GM12891 (cell line): ENCODE results near the gene RIC3.

- RRBS = no CpG with 5 or more reads among the region's 16 CpGs
These were observed 1.4 kb downstream of the TUB start for GRCh38 chr11:8082217-8083069.

DNA sequence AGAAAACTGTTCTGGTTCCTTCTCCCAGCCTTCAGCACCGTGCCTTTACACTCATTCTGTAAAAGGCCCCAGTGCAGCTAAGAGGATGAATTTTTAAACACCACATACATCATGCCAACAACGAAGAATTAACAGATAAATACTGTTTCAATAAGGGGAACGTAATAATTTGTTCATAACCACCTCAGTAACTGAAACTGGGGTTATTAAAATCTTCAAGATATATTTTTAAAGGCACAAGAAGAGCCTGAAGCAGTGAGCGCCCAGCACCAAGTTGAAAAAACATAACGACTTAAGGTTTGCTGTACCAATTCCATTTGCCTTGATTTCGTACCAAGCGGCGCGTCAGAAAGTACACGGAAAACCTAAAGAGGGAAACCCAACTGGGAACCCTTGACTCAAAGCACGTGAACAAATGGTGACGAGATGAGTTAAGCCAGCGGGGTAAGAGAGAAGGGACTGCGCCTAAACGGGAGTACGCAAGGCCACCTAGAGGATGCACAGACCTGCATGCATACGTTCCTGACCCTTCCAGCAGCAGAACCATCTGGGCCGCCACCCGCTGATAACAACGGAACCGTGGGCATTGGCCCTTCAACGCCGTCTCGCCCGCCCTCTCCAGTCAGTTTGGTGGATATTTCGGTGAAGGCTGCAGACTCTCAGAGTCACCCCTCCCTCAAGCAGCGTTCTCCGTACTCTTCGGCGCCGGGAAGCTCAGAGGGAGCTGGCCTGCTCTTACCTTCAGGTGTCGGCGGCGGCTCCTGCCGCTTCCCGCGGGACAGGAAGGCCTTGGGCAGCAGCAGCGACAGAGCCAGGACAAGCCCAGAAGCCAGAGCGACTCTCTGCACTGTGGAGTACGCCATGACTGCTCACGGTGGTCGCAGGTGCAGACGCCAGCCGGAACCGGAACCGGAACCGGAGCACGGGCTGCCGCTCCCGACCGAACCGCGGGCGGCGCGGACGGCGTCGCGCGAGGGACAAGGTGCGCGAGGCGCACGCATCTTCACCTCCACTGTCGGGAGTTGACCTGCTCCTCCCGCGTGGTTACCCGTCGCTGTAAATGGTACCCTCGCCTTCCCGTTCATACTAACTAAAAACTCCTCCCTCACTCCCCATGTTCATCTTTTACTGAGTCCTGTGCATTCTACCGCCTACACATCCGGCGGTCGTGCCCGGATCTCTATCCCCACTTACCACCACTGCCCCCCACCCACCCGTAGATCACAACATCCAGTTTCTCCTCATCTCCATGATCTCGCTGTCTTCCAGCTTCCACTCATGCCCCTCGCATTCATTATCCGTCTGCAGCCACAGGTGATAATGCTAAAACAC lies at the start of gene RIC3:
TSS of gene RIC3 (minus strand) at position 899 of the 1,332 bp plus-strand sequence.
- RRBS = no CpG with 5 or more reads among the region's 81 CpGs

DNA sequence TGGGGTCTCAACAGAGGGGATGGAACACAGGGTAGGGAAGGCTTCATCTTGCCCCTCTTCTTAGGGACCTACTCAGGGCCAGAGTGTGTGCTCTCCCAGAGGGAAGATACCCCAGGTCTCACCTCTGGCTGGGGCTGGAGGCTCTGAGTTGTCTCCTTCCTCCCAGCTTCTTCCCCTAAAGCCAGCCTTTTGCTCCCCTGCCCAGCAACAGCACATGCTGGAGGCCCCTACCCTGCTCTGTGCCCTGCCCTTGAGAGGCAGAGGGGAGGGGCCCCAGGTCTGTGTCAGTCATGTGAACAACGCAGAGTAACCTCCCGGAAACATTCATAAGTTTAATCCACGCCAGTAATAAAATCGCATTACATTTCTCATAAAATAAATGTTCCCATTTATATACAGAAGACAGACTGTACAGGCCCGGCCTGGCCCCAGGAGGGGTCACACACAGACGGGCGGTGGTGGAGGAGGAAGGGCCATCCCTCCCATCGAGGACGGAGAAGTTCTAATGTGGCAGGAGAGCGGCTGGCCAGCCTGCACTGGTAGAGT lies 39.6 kb downstream of the LMO1 start:
- RRBS = 75% methylated on average over 1 of the region's 10 CpGs

DNA sequence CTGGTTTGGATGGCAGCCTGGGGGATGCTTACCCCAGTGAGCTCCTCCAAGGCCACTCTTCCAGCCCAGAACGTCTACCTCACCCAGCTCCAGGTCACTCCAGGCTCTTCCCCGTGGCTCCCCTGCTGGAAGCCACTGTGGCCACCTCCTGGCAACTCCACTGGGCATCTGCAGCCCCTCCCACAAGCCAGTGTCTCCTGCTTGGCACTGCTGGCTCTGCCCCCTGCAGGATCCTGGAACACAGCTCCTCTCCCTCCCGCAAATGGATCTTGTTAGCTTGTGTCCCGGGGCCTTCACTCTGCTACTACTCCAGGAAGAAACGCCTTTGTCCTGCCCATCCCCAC lies 29.2 kb downstream of the LMO1 start:
- RRBS = no CpG with 5 or more reads among the region's 5 CpGs

- RRBS = 6% methylated on average over 7 of the region's 72 CpGs
These were observed 1.1 kb downstream of the LMO1 start for GRCh38 chr11:8262442-8263146.

DNA sequence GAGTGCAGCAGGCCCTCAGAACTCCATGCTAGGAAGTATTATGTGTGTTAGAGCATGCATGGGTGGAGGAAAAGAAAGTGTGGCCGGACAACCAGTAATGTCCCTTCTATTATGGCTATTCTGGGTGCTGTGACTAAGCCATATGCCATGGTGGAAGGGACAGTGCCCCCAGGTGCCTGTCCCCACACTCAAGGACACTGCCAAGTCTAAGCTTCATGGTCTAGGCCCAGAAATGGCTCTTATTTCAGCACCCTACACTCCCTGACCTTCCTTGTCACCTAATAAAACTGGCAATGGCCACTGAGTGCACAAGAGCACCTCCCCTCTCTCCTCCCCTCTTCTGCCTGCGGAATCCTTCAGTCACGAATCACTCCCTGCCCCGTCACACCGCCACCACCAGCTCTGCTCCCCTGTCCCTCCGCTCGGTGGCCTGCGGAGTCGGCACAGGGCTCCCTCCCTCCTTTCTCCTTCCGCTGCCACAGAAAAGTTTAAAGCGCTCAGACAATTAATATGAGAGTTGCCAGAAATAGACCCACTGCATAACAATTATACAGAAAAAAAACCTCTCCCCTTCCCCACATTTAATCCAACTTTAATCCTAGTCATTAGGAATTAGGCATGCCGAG lies 19.0 kb upstream of the LMO1 start:
- RRBS = no CpG with 5 or more reads among the region's 12 CpGs

DNA sequence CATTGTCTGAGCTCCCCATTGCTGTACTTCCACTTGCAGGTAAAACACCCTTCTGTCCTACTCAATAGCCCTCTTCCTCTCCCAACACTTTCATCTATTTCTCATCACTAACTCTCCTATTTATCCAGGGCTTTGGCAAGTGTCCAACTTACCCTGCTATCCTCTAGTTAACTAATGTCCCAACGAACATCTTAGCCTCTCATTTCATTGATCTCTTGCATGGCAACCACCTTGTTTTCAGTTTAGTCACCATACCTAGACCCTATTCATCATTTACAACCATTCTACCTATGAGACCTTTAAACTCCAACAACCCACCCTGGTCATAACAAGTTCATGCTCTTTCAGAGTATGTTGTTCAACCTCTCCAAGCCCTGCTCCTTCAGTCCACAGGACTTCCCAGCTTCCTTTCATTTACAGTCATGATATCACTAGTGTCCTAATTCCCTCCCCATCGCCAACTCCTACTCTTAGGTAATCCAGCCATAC lies 38.7 kb downstream of the TRIM66 start:
- RRBS = no CpG with 5 or more reads among the region's 2 CpGs

GRCh38 chr11:8647956-8648327 lies 34.5 kb downstream of the TRIM66 start:
- RRBS = no CpG with 5 or more reads among the region's 1 CpG

GRCh38 chr11:8689800-8691069 lies 7.6 kb downstream of the RPL27A start:
- RRBS = no CpG with 5 or more reads among the region's 11 CpGs

DNA sequence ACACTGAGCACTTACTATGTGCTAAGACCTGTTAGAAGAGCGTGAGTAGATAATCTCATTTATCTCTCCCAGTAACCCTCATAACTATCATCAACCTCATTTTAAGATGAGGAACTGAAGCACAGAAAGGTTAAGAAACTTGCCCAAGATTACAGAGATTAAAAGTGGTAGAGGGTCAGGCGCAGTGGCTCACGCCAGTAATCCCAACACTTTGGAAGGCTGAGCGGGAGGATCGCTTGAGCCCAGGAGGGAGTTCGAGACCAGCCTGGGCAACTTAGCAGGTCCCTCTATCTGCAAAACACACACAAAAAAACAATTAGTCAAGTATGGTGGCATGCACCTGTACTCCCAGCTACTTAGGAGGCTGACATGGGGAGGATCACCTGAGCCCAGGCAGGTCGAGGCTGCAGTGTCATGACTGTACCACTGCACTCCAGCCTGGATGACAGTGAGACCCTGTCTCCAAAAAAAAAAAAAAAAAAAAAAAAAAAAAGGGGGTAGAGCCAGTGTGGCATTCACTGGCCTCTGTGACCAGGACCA lies 15.2 kb downstream of the RPL27A start:
- RRBS = no CpG with 5 or more reads among the region's 7 CpGs

- RRBS = no CpG with 5 or more reads among the region's 14 CpGs
These were observed 23.0 kb downstream of the RPL27A start for GRCh38 chr11:8705322-8706252.

GRCh38 chr11:8716204-8716750 lies 33.7 kb downstream of the RPL27A start:
- RRBS = no CpG with 5 or more reads among the region's 9 CpGs

DNA sequence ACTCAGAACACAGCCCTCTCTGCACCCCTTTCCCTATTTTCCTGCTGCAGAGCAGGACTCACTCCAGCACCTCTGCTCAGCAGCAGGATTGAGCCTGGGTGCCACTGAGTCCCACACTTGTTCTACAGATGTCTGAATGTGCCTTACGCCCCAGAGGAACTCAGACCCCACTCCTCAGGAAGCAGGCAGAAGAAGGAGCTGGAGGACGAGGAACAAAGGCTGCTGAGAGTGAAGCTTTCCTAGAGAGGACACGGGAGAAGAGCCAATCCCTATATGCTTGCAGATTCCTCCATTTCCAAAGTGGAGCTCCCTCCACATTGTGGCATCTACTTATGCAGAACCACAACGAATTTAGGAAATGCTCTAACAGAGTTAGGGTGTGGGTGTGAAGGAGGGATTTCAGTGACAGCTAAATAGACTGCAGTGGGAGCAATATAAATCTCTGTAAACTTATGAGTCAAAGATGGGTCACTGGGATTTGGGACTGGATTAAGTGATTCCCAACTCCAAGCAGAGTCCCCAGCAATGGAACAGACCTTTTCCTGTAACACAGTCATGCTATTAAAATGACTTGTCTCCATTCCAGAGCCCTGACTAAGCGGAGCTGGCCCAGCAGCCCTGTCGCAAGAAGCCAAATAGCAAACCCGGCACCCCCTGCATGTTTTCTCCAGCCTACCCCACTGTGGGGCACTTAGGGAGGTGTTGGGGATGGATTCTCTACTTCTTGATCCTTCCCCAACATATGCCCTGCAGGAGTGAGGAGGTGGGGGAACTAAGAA lies 36.5 kb downstream of the RPL27A start:
- RRBS = no CpG with 5 or more reads among the region's 7 CpGs

DNA sequence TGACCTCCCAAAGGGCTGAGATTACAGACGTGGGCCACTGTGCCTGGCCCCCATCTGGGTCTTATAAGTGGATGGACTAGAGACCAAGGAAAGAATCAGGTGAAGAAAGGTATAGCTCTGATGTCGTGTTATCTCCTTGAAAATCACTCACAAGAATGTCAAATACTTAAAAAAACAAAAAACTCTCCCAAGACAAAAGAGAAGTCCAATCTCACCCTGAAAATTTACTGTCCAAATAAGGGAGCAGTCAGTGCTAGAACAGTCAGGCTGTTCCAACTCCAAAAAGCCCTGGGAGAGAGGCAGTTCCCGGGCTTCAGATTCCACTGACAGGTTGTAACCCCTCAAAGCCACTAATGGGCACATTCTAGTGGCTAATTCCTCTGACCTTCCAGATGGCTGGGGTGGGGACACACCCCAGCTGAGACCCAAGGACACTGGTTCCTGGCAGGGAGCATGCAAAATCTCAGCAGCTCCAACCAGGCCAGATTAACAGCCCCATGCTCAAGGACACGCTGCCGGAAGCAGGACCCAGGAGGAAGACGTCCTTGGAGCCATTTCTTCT lies 35.3 kb downstream of the DENND2B start:
- RRBS = no CpG with 5 or more reads among the region's 6 CpGs

GRCh38 chr11:8805445-8805895 lies 5.0 kb downstream of the DENND2B start:
- RRBS = no CpG with 5 or more reads among the region's 5 CpGs

GRCh38 chr11:9318677-9319781 lies 4.6 kb upstream of the TMEM41B start:
- RRBS = no CpG with 5 or more reads among the region's 15 CpGs

- RRBS = 1% methylated on average over 12 of the region's 69 CpGs
These were observed 20.1 kb upstream of the IPO7 start for GRCh38 chr11:9364038-9365131.

DNA sequence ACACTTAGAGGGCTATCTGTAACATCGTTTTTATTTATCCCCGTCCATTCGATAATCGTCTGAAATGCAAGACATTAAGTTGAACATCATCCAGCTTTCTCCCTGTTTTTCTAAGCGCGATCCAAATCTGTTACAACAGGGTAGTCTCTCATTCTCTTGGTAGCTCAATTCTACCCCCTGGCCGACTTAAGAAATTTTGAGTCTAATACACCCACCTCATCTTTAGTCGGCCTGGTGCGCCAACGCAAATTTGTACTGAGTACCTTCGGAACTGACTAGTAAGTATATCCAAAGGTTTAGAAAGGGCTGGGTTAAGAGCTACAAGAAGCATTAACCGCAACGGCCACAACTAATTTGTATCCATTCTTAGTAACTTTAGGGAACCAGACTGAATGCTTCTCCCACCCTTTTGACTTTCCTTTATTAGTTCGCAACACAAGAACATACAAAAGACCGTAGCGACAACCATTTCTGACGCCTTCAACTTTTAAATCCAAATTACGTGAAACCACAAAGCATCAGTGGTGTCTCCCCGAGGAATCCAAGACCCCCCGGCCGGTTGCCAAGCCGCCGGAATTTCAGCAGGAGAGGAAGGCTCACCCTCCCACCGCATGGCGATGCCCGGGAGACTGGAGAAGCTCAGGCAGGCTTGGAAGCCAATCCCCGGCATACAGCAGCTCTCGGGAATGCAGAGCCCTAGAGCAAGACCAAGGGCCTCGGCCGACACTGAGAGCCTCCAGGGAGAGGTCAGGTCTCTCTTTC lies 918 bp upstream of the ZNF143 start:
- RRBS = no CpG with 5 or more reads among the region's 30 CpGs

DNA sequence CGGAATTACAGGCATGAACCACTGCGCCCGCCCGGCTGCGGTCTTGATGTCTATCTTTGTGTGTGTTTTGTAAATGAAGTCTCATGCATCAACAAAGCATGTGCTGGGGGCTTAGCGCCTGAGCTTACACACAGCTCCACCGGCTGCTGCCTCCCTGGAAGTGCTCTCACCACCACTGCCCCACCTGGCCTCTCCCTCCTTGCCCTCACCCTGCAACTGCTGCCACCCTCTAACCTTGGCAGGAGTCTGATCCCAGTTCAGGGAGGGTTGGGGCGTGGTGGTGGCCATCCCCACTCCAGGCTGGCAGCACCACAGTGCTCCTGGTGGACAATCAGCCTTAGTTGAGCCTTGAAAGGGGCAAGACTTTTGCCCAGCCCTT lies 42.6 kb upstream of the WEE1 start:
- RRBS = no CpG with 5 or more reads among the region's 8 CpGs